H9 (cell line): ENCODE data around the gene ACP1.

- PRO-cap = no peak
Measured at GRCh38 chr2:70170-70590, 23.9 kb upstream of the FAM110C start.

DNA sequence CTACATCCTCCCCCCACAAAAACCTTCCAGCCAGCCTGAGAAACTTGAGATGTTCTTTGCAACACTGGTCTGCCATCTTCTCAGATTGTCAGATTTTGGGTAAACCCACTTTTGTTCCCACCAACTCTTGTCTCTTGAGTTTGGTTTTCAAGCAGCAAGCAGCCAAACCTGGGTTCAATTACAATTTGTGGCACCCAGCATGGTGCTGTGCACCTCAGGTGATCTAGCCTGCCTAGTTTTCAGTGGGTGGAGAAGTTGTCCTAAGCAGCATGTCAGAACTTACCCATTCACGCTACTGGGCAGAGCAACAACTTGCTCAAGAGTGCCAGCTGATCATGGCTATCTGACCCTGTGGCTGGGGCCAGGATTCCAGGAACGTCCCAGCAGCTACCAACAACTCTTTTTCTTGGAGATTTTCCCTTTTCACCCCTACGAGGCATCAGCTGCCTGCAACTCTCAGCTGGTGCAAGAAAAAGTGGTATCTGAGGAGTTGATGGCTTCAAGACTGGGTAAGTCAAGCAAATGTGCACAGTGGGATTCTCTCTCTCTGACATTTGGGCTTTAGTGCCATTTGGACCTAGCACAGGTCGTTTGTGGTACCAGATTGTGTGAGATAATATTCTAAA is 83.6 kb downstream of the SH3YL1 start:
- PRO-cap = no peak

GRCh38 chr2:264309-265023 is at the start of gene ACP1:
Gene ACP1, plus strand, starts transcription at chr2:264947.
- PRO-cap = unidirectional peak, minus-strand start at chr2:264417; bidirectional peak, plus-strand start at chr2:264947, minus-strand start at chr2:264528

DNA sequence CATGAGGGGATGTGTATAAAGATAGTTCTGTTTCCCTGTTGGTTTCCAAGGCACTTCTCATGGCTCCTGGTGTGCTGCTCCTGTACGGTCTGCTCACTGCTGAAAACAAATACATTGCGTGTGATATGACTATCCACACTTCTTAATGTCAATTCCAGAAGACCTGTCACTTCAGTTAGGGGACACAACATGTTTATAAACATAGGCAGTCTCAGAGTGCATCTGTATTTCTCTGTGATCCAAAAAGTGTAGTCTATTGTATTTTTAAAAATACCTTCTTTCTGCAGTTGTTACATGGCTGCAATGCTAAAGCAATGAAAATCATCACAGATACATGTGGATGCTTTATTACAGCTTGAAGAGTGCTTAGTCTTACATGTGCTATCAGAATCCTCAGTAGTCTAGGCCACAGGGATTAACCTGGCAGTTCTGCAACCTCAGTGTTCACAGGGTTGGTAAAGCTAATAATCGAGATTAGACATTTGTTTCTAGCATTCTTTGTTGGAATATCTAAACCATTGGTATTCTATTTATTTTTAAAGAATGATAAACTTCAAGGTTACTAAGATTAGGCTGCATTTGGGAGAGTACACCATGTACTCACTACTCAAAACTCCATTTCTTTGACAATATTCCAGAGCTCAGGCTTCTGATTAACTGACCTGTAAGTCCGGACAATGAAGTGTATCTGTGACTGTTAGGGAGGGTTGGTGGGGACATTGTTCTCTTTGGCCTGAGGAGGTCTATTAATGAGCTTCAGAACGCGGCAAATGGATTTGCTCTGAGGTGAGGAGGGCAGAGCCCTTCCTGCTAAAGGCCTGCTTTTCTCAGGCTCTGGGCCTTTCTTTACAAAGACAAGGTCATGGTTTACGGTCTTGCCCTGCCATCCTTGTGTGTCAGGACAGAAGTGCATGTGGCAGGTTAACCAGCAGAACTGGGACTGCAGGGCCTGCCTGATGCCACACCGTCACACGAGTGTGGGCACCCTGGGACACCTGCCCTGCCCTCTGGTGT is 7.5 kb downstream of the ALKAL2 start:
- PRO-cap = no peak

DNA sequence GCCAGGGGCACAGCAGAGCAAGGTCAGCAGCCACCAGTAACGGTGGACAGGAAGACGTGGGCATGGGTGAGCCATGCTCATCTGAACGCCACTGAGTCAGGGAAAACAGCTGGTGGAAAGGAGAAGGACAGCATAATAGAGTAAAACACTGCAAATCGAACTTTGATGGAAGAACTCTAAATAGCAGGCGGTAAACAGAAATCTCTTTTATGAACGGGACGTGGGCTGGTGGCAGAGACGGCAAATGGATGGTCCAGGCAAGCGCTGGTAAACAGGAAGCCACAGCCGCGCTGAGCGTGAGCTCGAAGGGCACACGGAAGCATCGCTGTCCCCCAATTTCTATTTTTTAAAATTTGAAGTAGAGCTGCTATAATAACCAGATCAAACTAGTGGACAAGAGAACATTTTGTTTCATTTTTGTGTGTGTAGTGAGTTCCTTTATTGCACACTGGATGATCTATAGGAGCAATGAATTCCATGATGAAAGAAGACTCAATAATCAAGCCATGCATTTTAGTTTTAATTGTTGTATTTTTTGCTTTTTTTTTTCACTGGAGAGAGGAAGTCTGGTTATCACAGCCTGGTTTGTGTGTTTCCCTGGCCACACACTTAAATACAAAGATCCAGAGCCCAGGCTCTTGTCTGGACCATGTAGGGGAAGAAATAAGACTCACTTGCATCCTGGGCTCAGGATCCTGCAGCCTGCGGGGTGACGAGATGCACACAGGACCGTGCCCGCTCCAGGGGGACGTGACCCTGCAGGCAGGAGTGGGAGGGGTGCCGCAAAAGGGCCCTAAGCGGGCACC is 142.1 kb upstream of the ALKAL2 start:
- PRO-cap = no peak

- PRO-cap = unidirectional peak, plus-strand start at chr2:481460; bidirectional peak, plus-strand start at chr2:481609, minus-strand start at chr2:481614; unidirectional peak, plus-strand start at chr2:481609
Measured at GRCh38 chr2:481402-481704, 193.5 kb upstream of the ALKAL2 start.

DNA sequence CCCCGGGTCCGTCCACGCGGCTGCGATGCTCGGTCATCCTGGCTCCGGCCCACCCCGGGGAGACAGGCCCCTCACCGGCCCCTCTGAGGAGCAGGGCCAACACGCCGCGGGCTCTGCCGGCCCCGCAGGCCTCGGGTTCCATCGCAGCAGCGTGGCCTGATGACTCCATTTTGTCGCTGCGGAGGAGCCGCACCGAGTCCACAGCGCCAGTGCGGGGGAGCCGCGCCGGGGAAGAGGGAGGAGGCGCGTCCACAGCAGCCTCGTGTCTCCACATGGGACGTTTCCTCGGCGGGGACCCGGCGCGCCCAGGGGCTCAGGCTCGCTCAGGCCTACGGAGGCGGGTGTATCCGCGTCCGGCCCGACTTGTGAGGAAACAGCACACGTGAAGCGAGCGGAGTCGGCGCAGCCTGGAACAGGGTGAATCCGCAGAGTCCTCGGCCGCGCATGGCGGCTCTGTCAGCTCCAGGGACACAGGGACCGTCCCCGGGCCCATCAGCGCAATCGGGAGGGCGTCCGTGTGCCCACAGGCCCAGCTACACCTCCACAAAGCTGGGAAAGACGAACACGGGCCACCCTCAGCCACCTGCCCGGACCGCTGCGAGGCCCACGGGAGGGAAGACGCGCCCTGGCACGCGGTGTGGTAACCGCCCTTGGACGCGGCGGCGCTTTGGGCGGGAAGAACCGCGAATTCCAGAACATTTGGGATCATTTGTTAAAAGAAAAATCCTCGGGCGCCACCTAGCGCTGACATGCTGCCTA is 40.6 kb downstream of the TMEM18 start:
- PRO-cap = no peak

DNA sequence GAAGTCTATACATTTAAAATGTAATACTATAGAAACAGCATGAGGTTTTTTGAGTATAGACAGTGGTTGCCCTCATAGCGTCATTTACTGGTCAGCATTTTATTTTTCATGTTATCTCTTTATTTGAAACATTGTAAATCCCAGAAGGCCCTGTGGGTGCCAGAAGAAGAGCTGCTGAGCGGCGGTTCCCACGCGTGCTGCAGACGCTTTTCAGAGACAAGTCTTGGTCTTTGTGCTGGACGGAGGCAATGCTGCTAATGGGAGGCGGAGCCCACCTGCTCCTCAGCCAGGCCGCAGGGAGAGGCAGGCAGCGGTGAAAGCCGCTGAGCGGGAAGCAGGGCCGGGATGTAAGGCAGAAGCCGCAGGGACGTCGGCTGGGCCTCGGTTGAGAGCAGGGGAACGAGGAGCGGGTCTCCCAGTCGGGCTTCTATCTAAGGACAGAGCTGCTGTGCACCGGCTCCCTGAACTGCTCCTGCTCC is 16.7 kb downstream of the TMEM18 start:
- PRO-cap = unidirectional peak, plus-strand start at position 310 of the sequence

GRCh38 chr2:702925-703152 is 25.6 kb upstream of the TMEM18 start:
- PRO-cap = no peak

DNA sequence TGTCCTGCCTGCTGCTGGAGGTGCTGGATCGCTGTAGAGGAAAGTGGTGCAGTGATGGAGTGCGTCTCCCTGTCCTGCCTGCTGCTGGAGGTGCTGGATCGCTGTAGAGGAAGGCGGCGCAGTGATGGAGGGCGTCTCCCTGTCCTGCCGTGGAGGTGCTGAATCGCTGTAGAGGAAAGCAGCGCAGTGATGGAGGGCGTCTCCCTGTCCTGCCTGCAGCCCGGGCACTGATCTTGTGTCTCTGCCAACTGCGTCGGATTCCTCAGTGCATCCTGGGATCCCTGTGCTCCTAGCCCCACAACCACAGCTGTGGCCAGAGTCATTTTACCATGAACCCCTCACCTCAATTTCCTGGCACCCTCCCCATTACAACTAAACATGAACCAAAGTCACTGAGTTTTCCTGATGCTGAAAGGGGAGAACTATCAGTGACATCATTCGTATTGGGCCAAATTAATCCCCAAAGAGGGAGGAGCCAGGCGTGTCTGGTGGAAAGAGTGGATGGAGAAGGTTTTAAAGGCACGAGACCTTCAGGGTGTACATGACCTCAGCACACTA is 190.0 kb upstream of the TPO start:
- PRO-cap = no peak

DNA sequence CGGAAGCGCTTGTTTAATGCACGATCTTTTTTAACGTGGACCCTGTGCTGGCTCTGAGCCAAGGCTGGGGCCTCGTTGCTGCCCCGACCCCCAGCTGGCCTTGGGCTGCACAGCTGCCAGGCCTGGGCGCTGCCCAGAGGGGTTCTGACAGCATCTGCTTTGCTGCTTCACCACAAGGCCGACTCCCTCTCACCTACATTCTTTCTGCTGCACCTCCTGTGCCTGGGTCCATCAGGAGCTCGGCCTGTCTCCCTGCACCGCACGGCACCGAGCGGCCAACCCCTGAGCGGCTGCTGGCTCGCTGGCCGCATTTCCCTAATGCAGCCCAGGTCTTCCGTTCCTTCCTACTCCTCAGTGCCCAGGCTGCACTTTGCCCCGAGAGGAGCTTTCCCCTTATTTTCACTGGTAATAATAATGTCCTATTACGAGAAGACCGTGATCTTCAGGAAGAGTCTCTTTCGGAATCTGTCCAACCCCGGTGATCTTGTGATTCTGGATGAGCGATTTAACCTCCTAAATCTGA is 62.5 kb downstream of the TPO start:
- PRO-cap = no peak

GRCh38 chr2:1503354-1504165 is 90.3 kb downstream of the TPO start:
- PRO-cap = no peak

DNA sequence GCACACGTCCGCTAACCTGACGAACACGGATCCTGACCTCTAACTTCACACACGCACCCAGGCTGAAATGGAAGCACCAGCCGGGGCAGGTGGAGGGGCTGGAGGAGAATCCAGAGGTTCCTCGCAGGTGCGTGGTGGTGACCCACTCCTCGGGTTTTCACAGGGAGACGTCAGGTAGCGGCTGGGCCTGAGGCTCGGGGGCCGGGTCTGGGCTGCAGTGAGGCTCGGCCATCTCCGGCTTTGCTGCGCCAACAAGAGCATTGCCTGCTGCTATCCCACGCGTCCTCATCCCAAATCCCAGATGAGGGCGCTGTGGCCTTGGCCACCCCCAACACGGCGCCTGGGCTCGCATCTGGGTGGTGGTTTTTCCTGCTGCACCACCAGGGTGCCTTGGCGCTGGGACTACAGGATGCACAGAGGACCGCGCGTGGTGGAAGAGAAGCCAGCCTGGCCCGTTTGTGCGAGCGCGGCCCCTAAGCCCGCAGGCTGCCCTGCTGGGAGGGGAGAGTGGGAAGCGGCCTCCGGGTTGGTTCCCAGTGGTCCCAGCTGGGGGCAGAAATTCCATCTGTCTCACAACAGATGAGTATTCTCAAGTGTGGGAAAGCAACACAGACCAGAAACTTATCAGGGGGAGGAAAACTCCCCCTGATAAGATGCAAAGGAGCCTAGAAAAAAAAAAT is 152.4 kb downstream of the PXDN start:
- PRO-cap = bidirectional peak, plus-strand start at position 414 of the sequence, minus-strand start at position 303 of the sequence

DNA sequence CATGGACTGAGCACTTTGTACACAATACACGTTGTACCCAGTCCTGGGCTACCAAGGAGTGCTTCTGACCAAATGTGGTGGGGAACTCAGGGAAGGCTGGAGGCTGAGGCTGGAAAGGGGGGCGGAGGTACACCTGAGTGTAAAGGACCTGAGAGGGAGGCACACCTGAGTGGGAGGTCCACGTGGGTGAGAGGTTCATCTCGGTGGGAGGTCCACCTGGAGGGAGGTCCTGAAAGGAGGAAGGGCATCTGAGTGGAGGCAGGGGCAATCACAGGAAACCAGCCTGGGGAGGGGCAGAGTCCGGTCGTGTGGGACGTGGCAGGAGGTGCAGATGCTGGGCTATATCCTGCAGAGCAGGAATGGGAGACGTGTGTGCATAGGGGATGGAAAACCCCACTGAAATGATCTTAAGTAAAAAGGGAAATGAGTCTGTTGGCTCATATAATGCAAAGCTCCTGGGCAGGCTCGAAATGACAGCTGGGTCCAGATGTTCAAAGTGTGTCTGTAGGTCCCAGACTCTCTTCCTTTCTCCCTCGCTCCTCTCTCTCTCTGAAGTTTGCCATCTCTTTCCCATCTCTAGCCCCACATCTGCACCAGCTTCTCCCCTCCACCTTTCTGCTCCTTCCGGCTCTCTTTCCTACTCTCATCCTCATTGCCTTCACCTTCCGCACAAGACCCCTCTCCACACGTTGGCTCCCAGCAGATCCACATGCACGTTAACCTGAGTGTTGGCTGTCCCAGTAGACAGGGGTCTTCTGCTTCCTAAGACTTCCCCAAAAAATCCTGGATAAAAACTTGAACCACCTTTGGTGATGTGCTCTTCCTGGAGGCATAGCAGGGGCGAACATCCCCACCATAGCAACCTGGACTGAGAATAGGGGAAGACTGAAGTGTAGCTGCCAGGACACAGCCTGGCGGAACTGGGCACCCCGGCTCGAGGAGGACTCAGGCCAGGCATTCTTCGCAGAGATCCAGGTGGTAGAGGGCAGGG is 137.6 kb downstream of the PXDN start:
- PRO-cap = no peak

DNA sequence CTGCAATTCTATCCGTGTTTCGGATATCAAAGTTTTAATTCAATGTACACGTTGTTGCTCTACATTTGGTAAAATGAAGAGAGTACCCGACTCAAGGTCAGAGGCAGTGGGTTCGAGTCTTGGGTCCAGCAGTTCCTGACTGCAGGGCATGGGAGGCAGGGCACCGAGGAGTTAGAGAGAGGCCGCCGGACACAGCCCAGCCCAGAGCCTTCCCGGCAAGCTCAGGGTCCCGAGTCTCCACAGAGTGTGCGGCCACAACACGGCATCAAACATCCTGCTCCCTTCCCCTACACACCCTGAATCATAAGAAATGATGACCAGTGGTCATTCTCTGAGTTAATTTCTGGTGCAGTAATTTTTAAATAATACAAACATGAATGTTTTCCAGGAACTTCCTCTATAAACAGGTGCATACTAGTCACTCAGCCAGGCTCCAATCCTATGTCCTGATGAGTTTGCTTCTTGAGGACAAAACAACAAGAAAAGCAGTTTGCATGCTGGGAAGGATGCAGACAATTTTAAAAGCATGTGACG is 118.1 kb downstream of the PXDN start:
- PRO-cap = unidirectional peak, minus-strand start at position 443 of the sequence

GRCh38 chr2:1631541-1632215 is 112.6 kb downstream of the PXDN start:
- PRO-cap = no peak

DNA sequence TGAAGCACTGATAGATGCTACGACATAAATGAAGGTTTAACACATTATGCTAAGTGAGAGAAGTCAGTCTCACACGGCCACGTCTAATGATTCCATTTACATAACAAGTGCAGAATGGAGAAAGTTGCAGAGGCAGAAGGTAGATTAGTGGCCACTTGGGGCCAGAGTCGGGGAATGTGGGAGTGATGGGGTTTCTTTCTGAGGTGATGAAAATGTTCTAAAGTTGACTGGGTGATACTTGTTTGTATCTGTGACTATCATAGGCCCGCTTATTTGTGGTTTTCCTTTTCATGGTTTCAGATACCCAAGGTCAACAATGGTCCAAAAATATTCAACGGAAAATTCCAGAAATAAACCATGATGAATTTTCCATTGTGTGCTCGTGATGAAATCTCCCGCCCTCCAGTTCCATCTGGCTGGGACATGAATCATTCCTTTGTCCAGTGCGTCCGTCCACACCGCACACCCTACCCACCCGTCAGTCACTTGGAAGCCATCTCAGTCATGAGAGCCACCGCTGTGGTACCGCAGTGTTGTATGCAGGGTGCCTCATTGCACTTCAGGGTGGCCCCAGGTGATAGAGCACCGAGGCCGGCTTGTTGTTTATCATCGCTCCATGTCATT is 268.1 kb upstream of the PXDN start:
- PRO-cap = no peak

DNA sequence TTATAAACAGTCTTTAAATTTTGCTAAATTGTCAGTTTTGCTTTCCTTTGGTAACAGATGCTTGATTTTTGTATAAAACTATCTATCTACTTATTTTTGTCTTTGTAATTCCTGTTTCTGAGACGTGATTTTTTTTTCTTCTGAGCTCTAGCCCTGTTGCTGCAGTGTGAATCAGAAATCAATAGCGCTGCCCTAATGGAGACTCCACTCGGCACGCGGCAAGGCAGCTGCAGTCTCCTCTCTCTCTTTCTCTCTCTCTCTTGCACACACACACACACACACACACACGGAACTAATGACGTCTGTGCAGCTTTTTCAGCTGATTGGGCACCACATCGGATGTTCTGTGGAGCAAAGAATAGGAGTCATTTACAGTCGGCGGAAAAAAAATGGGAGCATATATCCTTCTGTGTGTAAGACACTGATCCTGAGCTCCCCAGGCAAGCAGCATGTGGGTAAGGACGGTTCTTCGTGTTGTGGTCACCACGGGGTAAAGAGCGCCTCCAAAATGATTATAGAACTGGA is 2.0 kb upstream of the MYT1L start:
- PRO-cap = no peak

DNA sequence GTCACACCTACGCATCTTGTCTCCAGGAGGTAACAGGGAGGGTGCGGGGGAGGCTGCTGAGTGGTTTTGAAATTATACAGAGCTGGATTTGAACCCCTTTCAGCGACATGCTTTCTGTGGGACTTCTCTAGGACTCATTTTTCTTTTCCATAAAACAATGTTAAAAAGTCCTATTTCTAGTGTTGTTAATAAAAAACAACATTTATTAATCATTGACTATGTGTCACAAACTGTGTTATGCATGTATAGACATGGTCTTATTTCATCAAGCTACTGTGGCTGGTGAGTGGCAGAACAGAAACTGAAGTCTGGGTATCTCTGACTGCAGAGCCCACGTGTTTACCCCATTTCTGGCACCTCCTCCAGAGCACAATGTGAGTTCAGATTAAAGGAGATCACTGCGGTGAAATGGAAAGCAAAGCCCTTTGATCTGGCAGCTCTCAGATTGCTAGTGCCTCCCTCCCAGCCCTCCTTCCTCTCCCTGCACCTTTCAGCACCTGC is 315.4 kb upstream of the MYT1L start:
- PRO-cap = no peak

DNA sequence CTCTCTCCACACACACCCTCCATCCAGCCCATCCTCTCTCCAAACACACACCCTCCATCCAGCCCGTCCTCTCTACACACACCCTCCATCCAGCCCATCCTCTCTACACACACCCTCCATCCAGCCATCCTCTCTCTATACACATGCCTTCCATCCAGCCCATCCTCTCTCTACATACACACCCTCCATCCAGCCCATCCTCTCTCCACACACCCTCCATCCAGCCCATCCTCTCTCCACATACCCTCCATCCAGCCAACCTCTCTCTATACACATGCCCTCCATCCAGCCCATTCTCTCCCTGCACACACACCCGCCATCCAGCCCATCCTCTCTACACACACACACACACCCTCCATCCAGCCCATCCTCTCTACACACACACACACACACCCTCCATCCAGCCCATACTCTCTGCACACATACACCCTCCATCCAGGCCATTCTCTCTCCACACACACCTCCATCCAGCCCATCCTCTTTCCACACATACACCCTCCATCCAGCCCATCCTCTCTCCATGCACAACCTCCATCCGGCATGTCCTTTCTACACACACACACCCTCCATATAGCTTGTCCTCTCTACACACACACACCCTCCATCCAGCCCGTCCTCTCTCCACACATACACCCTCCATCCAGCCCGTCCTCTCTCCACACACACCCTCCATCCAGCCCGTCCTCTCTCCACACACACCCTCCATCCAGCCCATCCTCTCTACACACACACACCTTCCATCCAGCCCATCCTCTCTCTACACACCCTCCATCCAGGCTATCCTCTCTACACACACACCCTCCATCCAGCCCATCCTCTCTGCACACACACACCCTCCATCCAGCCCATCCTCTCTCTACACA is 82.8 kb downstream of the EIPR1 start:
- PRO-cap = no peak